ENCODE data around the genes PUS1 and NOC4L.

DNA sequence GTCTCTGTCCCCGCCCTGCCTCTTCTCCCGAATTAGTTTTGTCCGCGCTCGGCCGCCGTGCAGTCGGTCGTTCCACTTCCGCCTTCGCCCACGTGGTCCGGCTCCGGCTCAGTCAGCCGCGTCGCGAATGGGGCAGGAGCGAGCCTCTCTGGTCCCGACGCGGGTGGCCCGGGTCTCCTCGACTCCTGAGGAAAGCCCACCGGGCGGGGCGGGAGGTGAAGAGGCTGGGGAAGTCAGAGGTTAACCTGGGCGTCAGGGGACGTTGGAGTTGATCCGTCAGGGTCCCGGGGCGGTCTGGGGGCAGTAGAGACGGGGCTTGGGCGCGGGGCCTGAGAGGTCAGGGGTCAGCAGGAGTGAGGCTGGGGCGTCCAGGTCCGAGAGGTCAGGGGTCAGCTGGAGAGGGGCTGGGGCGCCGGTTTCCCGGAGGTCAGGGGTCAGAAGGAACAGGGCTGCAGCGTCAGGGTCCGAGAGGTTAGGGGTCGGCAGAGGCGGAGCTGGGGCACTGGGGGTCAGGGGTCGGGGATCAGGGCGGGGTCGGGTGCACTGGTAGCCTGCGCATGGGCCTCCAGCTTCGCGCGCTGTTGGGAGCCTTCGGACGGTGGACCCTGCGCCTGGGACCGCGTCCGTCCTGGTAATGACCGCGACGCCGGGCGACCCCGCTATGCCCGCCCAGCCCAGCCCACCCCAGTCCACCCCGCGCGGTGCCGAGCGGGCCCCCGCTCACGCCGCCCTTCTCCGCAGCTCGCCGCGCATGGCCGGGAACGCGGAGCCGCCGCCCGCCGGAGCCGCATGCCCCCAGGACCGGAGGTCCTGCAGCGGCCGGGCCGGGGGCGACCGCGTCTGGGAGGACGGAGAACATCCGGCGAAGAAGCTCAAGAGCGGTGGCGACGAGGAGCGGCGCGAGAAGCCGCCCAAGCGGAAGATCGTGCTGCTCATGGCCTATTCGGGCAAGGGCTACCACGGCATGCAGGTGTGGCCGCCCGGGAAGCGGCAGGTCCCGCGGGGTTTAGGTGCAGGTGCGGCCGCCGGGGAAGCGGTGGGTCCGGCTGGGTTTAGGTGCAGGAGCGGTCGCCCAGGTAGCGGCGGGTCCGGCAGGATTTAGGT lies at the start of gene PUS1:
PUS1 (plus strand) TSS at position 111 of the 1,104 bp plus-strand sequence.
- CAGE, long polyA plus RNA = no peak
- RRBS = 2% methylated on average over 38 of the region's 120 CpGs

DNA sequence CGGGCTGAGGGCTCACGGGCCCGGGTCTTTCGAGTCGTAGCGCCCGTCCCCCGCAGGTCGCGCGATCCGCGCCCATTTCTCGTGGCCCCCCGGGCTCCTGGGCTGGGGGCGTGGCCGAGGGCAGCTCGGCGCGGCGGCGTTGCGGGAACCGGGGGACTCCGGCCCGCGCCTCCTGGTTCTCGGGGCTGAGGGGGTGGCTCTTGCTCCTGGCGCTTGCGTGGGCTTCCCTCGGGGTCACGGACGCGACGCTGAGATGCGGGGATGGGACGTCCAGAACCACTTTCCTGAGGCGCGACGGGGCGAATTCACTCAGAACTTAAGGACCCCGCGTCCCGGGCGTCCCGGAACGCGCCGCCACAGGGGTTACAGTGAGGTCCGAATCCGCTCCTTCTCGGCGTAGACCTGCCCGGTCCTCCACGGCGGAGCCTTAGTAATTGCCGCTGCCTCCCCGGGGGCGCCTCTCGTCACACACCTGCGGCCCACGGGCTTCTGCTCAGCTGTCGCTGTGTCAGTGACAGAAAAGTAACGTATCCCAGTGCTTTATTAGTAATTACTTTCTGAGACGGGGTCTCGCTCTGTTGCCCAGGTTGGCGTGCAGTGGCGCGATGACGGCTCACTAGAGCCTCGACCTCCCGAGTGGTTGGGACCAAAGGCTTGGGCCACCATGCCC lies 606 bp downstream of the EP400 start:
- CAGE, long polyA plus RNA = no peak
- RRBS = 2% methylated on average over 31 of the region's 72 CpGs

DNA sequence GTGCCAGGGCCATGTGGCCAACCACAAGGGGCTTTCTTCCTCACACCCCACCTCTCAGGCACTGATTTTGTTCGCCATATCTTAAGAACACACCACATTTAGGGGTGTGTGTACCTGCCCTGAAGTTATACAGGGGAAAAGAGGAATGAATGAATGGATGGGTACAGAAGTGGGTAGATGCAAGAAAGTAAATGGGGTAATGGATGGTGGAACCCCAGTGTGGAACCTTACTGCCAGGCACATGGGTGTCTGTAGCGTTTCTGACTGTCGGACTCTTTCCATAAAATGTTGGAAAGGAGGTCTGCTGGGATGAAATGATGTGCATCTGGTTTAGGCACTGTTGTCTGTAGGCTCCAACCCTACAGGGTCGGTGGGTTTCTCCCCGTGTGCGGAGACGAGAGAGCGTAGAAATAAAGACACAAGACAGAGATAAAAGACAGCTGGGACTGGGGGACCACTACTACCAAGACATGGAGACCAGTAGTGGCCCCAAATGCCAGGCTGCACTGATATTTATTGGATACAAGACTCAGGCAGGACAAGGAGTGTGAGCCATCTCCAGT lies 93.1 kb downstream of the DDX51 start:
- CAGE, long polyA plus RNA = no peak
- RRBS = no CpG with 5 or more reads among the region's 8 CpGs

DNA sequence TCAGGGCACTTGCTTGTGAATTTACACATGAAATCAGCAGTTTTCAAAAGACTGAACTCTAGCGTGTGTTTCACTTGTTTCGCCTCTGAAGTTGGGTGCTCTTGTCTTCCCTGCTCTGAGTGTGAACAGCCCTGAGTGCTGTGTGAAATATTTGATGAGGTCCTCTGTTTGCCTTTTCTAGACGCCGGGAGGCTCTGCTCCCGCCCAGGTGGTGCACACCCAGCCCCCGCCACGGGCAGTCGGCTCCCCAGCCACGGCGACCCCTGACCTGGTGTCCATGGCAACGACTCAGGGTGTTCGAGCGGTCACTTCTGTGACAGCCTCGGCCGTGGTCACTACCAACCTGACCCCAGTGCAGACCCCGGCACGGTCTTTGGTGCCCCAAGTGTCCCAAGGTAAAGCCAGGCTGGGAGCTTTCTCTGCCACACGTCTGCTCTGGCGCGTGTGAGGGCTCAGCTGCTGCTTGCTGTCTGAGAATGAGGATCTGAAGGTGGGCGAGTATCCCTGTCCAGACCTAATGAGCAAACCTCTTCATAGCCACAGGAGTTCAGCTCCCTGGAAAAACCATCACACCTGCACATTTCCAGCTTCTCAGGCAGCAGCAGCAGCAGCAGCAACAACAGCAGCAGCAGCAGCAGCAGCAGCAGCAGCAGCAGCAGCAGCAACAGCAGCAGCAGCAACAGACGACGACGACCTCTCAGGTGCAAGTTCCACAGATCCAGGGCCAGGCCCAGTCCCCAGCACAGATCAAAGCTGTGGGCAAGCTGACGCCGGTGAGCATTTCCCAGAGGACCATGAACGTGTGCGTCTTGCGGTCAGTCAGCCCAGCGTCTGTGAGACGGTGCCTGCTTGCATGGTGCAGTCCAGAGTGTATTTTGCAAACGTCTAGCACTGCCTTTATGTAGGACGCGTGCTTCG lies 81.9 kb downstream of the DDX51 start:
- CAGE, long polyA plus RNA = no peak
- RRBS = no CpG with 5 or more reads among the region's 35 CpGs

GRCh38 chr12:132066237-132067012 lies 77.7 kb downstream of the DDX51 start:
- CAGE, long polyA plus RNA = no peak
- RRBS = 97% methylated on average over 4 of the region's 29 CpGs

DNA sequence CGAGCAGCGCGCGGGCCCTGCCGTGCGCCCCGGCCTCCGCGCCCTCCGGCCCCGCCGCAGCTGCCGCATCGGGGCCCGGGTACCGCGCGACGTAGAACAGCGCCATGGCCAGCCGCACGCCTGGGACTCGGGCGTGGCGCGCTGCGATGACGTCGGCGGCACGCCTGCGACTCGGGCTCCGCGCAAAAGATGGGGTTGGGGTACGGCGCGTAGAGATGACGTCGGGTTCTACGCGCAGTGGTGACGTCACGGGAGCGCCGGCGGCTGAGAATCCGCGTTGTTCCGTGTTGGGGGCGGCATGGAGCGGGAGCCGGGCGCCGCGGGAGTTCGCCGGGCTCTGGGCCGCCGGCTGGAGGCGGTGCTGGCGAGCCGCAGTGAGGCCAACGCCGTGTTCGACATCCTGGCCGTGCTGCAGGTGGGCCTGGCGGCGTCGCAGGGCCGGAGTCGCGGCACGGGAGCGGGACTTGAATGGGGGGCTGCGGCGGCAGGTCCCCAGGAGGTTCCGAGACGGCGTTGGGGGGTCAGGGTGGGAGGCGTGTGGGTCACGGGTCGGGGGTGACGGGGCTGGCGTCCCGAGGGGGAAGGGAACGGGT lies at the start of gene NOC4L:
NOC4L (plus strand) TSS at position 267 of the 593 bp plus-strand sequence.
- CAGE, long polyA plus RNA = start-site peak on the plus strand centred at position 277 of the sequence, 22 bp wide, 152 and 45 reads in 2 replicates
- RRBS = 2% methylated on average over 24 of the region's 87 CpGs

DNA sequence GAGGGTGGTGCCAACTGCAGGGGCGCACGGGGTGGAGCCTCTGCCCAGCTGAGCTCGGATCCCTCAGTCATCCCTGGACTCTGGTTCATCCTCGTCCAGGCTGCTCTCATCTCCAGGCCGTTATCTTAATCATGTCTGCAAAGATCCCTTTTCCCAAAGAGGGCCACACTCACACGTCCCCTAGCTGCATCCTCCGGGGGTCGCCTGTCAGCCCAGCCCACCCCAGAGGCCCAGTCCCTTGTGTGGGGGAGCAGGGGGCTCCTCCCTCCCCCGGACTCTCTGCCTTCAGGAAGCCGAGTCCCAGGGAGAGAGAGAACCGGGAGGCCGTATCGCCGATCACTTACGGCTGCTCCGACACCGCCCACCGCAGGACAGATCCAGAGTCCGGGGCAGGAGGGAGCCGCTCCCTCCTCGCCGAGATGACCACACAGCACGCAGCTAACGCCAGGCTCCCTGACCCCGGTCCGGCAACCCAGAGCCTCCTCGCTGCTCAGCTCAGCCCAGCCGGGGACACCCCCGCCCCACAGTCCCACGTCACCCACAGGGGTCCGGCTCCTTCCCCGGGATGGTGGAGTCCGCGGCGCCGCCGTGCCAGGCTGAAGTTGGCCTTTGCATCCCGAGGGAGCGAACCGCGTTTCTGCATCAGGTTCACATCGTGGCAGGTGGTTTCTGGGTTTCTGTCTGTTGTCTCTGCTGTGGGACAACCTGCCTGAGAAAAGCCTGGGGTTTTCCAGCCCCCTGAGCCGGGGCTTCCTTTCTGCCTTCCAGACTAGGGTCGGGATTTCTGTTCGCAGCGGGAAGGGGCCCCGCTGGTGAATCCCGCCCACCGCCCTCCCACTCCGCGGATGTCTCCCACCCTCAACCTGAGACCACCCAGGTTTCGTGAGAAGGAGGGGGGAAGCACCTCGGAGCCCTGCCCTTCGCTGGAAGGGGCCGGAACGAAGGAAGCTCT lies 61.0 kb downstream of the NOC4L start:
- CAGE, long polyA plus RNA = no peak
- RRBS = 4% methylated on average over 24 of the region's 56 CpGs

DNA sequence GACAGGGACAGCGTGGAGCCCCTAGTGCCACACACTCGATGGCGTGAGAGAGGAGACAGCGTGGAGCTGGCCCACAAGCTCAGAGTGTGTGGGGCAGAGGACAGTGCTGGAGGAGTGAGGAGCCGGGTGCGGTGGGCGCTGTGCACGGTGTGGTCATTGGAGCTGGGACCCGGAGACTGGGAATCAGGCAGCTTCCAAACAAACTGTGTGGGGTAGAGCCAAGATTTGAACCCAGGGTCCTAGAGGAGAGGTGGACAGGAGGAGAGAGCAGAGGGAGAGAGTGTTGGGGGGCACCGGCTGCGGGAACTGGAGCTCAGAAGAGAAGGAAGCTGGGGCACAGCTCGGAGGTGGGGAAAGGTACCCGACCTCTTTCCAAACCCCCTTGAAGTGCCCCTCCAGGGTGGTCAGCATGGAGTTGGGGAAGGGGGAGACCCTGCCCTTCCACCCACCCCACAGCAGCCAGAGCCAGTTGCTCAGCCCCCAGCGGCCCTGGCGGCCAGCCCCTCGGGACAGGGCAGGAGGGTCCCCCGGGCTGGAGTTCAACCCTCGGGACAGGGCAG lies 91.0 kb downstream of the NOC4L start:
- CAGE, long polyA plus RNA = no peak
- RRBS = no CpG with 5 or more reads among the region's 18 CpGs

GRCh38 chr12:132343801-132344154 lies 14.4 kb upstream of the GALNT9 start:
- CAGE, long polyA plus RNA = no peak
- RRBS = no CpG with 5 or more reads among the region's 11 CpGs

DNA sequence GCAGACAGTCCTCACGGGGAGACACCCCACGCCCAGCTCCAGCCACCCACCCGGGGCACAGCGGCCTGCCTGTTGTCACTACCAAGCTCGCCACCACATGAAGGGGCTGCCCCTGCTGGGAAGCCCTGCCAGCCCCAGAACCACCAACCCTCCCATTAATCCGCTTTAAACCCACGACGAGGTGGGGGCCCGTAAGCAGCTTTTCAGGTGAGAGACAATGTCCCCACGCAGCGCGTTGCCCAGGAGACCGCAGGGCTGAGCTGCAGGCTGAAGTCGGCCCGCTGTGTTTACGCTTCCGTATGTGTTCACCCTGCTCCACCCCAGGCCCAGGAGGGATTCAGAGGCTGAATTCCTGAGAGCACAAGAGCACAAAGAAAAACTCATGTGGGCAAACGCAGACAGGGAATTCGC lies 61.4 kb upstream of the FBRSL1 start:
- CAGE, long polyA plus RNA = no peak
- RRBS = no CpG with 5 or more reads among the region's 19 CpGs

GRCh38 chr12:132453449-132453893 lies 36.5 kb upstream of the FBRSL1 start:
- CAGE, long polyA plus RNA = no peak
- RRBS = 23% methylated on average over 8 of the region's 15 CpGs

DNA sequence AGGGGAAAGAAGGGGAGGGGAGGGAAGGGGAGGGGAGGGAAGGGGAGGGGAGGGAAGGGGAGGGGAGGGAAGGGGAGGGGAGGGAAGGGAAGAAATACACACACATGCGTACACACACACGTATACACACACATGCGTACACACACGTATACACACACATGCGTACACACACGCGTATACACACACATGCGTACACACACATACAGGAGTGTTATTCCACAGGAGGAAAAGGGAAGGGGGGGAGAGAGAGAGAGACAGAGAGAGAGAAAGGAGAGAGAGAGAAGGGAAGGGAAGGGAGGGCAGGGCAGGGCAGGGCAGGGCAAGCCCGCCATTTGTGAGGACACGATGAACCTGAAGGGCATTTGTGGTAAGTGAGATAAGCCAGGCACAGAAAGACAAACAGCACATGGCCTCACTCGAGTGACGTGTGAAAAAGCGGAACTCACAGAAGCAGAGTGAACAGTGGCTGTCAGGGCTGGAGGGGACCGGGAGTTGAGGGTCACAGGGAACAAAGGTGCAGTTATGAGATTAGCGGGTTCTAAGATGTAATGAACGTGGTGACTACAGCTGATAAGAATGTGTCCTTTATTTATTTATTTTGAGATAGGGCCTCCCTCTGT lies 19.0 kb upstream of the FBRSL1 start:
- CAGE, long polyA plus RNA = no peak
- RRBS = no CpG with 5 or more reads among the region's 16 CpGs

DNA sequence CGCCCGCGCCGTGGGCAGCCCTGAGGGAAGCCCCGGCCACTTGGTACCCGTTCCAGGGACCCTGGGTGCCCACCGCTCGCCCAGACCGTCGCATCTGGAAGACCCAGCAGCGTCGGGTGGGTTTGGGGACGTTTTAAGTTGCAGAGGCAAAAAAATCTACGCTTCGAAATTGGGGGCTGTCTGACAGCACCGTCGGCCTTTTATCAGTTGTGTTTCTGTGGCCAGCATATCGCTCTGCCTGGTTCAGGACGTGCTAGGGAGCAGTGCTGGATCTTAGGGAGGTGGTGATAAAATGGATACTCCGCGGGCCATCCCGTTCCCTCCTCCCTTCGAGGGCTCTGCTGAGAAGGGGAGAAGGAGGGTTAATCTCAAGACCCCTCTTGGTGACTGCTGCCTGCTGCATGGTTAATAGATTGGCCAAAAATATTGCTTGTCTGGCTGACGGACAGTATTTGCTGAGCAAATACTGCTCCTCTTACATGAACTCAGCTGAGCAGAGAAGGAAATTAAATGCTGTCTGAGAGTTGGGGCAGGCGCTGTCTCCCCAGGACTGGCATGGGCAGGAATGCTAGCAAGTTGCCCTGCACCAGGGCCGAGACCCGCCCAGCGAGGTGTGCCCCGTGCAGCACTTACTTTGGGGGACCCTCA lies 1.1 kb downstream of the FBRSL1 start:
- CAGE, long polyA plus RNA = no peak
- RRBS = 3% methylated on average over 5 of the region's 29 CpGs

- CAGE, long polyA plus RNA = no peak
- RRBS = no CpG with 5 or more reads among the region's 15 CpGs
Measured at GRCh38 chr12:132492412-132493033, 2.6 kb downstream of the FBRSL1 start.

DNA sequence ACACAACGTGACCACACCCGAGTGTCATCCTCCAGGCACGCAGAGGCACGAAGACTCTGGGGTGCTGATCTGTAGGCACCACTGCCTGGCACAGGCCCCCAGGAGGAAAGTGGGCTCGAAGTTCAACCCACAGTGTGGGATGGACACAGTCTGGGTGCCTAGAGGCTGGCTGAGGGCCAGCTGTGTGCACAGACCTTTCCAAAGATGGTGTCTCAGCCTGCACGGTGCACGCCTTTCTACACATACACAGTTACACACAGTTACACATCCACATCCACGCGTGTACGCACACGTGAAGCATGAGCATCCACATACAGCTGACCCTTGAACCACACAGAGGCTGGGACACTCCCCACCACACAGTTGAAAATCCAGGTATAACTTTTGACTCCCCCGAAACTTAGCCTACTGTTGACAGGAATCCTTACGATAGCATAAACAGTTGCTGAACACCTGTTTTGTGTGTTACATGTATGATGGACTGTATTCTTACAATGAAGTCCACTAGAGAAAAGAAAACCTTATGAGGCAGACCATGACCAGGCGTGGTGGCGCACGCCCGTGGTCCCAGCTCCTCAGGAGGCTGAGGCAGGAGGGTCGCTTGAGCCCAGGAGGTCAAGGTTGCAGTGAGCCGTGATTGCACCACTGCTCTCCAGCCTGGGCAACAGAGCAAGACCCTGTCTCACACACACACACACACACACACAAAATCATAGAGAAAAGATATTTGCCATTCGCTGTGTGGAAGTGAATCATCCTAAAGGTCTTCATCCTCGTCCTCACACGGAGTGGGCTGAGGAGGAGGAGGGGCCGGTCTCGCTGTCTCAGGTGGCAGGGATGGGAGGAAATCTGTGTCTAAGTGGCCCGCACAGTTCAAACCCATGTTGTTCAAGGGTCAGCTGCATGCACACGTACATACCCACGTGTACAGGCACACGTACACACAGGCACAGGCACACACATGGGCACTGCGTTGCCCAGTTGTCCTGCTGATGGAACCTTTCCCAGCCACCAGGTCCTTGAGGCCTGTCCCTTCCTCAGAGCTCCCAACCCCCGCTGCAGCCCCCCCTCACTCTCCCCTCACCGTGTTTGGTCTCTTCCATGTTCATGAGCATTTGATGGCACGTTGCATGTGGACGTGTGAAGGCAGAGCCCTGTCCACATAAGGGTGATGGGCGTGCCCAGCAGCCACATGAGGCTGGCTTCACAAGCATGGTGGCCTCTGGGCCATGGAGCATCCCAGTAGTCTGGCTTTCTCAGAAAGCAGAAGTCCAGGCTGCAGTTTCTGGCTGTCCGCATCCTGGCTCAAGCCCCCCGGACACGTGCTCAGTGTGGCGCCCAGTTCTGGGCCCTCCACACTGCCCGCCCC lies 32.2 kb downstream of the LRCOL1 start:
- CAGE, long polyA plus RNA = no peak
- RRBS = no CpG with 5 or more reads among the region's 39 CpGs

- CAGE, long polyA plus RNA = no peak
- RRBS = 59% methylated on average over 18 of the region's 24 CpGs
Measured at GRCh38 chr12:132581884-132582359, 28.5 kb downstream of the LRCOL1 start.

DNA sequence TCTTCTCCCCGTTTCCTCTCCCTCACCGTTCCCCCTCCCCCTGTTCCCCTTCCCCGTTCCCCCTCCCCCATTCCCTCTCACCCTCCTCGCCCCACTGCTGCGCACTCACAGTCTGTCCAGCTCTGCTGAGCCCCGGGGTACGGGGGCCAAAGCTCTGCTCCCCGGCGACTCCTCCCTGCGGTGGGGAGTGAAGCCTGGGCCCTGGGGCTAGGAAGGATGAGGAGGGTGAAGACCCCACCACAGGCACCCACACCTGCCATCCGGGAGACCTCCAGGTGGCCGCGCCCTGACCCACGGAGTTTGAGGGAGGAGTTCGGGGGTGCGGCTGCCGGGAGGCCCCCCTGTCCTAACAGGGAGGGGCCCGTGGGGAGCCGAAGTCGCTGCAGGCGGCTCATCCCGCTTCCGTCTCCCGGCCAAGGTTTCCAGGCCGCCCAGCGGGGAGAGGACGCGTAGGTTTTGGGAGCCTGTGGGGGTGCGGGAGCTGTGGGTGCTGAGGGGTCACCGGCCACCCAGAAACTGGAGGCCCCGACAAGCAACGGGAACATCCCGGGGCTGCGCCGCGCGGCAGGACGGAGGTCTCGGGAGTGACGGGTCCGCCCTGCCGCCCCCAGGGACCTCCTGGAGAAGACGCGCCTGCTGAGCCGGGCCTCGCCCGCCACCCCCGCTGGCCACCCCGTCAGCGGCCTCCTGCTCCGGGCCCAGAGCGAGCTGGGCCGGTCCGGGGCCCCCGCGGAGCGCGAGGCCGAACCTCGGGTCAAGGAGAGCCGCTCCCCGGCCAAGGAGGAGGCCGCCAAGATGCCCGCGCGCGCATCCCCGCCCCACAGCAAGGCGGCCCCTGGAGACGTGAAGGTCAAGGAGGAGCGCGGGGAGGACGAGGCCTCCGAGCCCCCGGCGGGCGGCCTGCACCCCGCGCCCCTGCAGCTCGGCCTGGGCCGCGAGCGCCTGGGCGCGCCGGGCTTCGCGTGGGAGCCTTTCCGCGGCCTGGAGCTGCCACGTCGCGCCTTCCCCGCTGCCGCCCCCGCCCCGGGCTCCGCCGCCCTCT lies 27.7 kb downstream of the LRCOL1 start:
- CAGE, long polyA plus RNA = no peak
- RRBS = 48% methylated on average over 70 of the region's 99 CpGs

DNA sequence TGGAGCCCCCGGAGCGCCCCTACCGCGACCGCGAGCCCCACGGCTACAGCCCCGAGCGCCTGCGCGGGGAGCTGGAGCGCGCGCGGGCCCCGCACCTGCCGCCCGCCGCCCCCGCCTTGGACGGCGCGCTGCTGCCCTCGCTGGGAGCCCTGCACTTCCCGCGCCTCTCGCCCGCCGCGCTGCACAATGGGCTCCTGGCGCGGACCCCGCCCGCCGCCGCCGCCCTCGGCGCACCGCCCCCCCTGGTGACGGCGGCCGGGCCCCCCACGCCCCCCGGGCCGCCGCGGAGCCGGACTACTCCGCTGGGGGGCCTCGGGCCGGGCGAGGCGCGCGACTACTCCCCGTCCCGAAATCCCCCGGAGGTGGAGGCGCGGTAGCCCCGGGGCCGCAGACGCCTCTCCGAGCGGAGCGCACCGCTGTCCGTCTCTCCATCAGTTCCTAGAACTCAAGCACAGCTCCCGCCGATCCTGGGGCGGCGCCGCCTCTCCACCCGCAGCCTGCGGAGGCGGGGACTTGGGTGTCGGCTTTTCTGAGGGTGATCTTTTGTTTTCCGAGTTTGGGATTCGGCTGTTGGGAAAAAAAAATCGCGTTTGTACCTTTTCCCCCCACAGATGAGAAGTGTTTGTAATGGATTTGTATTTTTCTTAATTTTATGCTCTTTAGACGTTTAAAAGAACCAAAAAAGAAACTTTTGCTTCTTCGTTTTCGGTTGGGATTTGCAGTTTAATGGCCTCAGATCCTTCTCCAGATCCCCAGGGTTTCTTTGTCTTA lies 26.8 kb downstream of the LRCOL1 start:
- CAGE, long polyA plus RNA = no peak
- RRBS = 70% methylated on average over 8 of the region's 85 CpGs

DNA sequence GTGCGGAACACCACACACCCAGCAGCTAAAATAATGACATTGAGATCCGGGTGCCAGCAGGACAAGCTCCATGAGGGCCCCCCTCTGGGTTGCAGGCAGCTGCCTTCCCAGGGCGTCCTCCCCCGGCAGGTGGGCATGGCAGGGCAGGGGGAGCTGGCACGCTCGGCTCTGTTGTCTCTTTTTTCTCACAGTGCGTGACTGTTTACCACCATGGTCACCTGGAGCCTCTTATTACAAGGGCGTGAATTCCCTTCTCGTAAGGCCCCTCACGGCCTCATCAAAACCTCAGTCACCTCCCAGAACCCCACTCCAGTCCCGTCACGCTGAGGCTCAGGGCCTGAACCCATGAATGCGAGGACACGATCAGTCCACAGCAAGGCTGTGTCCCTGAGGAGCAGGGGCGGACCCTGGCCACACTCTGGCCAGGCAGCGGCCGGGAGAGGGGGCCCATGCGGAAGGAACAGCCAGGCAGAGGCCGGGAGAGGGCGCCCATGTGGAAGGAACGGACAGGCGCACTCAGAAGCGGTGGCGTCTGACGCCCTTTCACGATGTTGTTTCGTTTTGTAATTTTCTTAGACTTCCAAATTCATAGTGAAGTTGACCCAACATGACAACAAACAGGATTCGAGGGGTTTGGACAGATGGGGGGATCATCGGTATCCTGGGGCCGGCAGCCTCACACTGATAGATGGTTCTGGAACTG lies 10.1 kb downstream of the LRCOL1 start:
- CAGE, long polyA plus RNA = no peak
- RRBS = 47% methylated on average over 5 of the region's 30 CpGs

GRCh38 chr12:132608744-132609374 lies 1.5 kb downstream of the LRCOL1 start:
- CAGE, long polyA plus RNA = no peak
- RRBS = 22% methylated on average over 1 of the region's 21 CpGs